Frontal cortex (tissue), 2 donors: ENCODE results near the genes CYP2C19, CYP2C8 and TLL2.

DNA sequence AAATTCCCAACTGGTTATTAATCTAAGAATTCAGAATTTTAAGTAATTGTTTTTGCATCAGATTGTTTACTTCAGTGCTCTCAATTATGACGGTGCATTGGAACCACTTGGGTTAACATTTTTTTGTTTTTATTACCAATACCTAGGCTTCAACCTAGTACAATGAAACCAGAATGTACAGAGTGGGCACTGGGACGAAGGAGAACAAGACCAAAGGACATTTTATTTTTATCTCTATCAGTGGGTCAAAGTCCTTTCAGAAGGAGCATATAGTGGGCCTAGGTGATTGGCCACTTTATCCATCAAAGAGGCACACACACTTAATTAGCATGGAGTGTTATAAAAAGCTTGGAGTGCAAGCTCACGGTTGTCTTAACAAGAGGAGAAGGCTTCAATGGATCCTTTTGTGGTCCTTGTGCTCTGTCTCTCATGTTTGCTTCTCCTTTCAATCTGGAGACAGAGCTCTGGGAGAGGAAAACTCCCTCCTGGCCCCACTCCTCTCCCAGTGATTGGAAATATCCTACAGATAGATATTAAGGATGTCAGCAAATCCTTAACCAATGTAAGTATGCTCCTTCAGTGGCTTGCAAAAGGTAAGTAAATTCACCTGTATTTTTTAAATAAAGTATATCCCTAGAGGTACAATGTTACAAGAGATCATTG lies at the start of gene CYP2C19:
Gene CYP2C19 (plus strand): TSS at position 370 of the 663 bp plus-strand sequence.
- RAMPAGE, long total RNA = no peak

DNA sequence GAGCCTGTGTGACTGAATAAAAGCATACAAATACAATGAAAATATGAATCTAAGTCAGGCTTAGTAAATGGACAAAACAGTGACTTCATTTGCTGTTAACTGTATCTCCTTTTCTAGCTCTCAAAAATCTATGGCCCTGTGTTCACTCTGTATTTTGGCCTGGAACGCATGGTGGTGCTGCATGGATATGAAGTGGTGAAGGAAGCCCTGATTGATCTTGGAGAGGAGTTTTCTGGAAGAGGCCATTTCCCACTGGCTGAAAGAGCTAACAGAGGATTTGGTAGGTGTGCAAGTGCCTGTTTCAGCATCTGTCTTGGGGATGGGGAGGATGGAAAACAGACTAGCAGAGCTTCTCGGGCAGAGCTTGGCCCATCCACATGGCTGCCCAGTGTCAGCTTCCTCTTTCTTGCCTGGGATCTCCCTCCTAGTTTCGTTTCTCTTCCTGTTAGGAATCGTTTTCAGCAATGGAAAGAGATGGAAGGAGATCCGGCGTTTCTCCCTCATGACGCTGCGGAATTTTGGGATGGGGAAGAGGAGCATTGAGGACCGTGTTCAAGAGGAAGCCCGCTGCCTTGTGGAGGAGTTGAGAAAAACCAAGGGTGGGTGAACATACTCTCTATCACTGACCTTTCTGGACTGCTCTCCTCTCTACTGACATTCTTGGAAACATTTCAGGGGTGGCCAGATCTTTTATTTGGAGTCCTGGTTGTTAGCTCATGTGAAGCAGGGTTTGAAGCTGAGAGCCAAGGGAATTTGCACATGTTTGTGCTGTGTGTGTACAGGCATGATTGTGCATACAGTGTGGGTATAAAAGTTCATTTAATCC lies 12.7 kb downstream of the CYP2C19 start:
- RAMPAGE, long total RNA = no peak

DNA sequence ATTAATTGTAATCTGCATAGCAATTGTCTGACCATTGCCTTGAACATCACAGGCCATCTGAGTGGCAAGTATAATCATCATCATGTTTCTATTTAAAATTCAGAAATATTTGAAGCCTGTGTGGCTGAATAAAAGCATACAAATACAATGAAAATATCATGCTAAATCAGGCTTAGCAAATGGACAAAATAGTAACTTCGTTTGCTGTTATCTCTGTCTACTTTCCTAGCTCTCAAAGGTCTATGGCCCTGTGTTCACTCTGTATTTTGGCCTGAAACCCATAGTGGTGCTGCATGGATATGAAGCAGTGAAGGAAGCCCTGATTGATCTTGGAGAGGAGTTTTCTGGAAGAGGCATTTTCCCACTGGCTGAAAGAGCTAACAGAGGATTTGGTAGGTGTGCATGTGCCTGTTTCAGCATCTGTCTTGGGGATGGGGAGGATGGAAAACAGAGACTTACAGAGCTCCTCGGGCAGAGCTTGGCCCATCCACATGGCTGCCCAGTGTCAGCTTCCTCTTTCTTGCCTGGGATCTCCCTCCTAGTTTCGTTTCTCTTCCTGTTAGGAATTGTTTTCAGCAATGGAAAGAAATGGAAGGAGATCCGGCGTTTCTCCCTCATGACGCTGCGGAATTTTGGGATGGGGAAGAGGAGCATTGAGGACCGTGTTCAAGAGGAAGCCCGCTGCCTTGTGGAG lies 3.3 kb downstream of the CYP2C9 start:
- RAMPAGE, long total RNA = no peak

DNA sequence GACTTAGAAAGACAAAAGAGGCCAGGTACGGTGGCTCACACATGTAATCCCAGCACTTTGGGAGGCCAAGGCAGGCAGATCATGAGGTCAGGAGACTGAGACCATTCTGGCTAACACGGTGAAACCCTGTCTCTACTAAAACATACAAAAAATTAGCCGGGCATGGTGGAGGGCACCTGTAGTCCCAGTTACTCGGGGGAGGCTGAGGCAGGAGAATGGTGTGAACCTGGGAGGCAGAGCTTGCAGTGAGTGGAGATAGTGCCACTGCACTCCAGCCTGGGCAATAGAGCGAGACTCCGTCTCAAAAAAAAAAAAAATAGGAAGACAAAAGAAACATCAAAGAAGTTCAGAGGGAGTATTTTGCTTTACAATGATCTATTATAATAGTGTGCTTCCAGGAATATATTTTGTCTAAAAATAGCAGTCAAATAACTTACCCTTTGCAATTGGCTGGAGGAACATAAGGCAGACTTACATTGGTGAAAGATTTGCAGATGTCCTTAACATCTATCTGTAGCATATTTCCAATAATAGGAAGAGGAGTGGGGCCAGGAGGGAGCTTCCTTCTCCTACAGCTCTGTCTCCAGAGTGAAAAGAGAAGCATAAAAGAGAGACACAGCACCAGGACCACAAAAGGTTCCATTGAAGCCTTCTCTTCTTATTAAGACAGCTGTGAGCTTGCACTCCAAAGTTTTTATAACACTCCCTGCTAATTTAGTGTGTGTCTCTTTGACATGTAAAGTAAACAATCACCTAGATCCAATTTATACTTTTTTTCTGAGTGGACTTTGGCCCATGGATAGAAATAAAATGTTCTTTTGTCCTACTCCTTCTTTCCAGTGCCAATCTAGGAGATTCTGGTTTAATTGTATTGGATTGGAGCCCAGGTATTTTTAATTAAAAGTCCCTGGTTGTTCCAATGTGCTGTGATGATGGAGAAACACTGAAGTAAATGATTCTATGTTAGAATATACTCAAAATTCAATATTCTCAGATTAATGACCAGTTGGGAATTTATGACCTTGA lies at the start of gene CYP2C8:
Gene CYP2C8 (minus strand): TSS at position 738 of the 1,026 bp plus-strand sequence.
- RAMPAGE, long total RNA = no peak

- RAMPAGE, long total RNA = no peak
These were observed 962 bp upstream of the CYP2C8 start for GRCh38 chr10:95070102-95070816.

- RAMPAGE, long total RNA = no peak
These were observed 36.7 kb downstream of the ACSM6 start for GRCh38 chr10:95230498-95231304.

DNA sequence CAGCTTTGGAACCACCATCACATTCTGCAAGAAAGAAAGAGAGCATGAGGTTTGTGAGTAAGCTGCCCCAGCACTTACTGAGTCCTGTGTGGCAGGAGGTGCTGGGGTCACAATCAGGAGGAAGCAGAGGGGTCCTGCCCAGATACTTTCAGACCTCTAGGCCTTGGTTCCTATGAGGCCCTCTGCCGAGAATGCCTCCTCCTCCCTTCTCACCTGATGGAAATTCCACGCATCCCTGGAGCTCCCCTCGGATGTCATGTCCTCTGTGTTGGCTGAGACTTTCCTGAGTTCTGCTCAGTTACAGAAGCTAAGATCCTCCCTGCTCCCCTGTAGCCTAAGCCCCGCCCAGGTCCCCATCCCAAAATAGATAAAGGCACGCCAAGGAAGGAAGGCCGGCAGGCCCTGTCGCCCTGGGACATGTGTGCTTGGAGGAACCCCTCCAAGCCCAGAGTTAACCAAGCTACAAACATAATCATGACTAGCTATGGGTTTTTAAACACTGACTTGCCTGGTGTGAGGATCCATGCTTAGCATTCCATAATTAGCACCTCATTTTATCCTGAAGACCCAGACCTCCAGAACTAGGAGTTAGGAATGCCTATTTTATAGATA lies 123.5 kb downstream of the SORBS1 start:
- RAMPAGE, long total RNA = no peak

DNA sequence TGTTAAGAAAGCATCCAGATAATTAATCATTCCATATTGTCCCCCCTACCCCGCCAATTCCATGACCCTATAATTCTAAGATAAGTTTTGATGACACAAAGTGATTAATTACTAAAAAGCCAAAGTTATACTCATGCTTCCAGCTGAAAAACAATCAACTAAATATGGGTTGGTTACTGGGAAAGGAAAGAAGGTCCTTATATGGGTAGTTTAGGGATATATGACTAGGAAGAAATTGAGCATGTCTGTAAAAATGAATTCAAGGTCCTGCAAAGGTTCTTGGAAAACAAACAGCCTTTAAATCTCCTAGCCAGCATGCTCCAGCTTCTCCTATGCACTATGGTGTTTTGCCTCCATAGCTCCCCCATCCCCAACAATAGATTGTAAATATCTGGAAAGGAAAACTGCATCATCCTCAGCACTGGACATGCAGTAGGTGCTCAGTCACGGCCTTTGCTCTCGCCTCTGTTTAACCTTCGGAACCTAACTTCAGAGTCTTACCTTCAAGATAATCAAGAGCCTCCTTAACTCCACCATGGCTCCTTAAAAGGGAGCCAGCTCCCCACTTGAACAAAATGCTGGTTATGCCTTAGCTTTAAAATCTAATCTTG lies 114.8 kb downstream of the SORBS1 start:
- RAMPAGE, long total RNA = no peak

DNA sequence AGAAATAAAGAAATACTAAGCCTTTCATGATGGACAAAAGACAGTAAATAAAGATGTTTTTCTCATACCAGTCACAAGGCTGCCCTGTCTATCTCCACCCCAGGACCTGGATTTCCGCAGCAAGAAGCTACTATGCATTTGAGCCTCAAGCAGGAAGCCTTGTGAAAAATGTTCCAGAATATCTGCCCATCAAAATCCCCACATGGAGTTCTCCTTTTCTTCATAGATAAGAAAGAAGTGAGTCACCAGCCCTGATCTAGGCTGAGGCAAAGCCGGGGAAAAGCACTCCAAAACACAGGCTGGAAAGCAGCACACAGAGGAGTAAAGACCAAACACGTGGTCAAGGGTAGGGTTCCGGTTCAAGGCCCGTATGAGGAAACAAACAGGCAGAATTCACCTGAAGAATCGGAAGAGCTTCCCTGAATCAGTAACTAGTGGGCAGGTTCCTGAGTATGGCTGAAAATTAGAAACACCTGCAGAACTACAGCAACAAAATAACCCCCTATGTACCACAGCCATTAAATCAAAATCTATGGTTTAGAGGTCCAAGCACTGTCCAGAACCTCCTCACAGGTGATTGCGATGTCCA lies 67.8 kb downstream of the SORBS1 start:
- RAMPAGE, long total RNA = no peak

DNA sequence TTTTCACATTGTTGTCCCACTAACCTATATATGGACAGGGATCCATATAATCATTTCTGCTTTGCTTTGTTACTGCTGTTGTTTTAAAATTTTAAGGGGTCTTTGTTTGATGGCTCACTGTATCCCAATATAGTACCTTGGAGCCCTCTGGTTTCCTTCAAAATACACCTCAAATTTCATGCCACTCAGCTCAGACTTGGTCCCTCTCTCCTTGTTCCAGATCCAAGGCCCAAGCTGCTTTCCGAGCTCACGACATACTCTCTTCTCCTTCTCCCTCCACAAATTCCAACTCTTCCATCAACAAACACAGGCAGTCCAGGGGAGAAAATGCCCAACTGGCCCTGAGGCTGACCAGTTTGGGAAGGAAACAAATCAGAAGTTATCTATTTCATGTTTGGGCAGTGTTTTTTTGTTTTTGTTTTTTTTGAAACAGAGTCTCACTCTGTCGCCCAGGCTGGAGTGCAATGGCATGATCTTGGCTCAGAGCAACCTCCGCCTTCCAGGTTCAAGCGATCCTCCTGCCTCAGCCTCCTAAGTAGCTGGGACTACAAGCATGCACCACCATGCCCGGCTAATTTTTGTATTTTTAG lies 65.6 kb downstream of the SORBS1 start:
- RAMPAGE, long total RNA = no peak

DNA sequence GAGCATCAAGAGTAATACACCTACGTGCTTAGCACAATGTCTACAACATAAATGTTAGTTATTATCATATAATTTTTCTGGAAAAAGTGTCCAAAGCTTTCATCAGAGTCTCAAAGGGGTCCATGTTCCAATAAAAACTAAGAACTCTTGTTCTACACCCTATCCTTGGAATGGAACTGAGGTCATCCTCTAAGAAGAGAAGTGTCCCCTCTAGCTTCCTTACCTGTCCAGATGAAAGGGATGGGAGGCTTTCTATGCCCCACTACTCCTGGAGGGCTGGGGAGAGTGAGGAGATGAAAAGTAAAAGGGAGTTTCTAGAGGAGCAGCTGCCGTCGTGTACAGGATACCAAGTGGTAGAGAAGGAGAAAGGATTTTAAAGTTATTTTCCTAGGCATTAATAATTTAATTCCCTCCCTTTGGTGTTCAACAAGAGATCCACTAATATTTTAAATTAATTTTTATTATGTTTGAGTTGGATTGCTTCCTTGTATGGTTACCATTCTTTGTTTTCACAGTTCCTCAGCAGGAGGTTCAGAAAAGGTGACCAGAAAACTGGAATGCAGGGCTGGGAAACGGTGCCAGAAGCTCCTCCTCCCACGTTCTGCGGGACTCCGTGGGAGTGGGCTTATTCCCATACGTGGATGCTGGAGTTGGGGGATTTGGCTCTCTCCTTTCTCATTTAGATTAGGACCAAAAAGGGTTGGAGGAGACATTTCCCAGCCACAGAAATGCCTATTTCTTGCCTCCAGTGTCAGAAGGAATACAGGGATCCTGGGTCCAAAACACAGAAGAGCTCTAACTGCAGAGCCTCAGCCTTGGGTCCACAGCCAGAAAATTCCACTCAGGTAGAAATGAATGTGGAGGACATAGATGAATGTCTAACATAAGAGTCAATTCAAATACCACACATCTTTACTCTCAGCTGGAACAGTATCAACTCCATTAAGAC lies 56.2 kb downstream of the SORBS1 start:
- RAMPAGE, long total RNA = no peak

GRCh38 chr10:95508439-95509488 lies 52.4 kb downstream of the SORBS1 start:
- RAMPAGE, long total RNA = no peak

- RAMPAGE, long total RNA = no peak
These were observed 17.6 kb downstream of the SORBS1 start for GRCh38 chr10:95543443-95544092.

- RAMPAGE, long total RNA = no peak
These were observed 40.9 kb upstream of the ZNF518A start for GRCh38 chr10:96089161-96089552.

GRCh38 chr10:96139233-96139864 lies 9.3 kb downstream of the ZNF518A start:
- RAMPAGE, long total RNA = no peak

DNA sequence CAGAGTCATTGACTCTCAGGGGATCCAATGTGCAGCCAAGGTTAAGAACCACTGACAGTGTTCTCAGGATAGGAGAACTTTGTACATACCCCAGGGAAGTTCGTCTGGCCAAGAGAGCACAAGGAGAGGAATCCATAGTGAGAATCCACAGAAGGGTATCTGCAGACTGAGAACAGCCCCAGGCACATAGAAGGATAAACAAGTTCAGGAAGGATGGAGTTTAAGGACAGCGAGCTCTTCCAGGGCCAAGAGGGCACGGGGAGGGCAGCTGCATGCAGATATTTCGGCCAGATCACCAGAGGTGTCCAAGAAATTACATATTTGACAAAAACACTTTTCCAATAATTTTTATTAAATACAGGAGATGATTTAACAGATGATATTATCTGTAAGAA lies 16.4 kb downstream of the BLNK start:
- RAMPAGE, long total RNA = no peak

- RAMPAGE, long total RNA = no peak
These were observed 655 bp downstream of the TLL2 start for GRCh38 chr10:96513081-96513461.

DNA sequence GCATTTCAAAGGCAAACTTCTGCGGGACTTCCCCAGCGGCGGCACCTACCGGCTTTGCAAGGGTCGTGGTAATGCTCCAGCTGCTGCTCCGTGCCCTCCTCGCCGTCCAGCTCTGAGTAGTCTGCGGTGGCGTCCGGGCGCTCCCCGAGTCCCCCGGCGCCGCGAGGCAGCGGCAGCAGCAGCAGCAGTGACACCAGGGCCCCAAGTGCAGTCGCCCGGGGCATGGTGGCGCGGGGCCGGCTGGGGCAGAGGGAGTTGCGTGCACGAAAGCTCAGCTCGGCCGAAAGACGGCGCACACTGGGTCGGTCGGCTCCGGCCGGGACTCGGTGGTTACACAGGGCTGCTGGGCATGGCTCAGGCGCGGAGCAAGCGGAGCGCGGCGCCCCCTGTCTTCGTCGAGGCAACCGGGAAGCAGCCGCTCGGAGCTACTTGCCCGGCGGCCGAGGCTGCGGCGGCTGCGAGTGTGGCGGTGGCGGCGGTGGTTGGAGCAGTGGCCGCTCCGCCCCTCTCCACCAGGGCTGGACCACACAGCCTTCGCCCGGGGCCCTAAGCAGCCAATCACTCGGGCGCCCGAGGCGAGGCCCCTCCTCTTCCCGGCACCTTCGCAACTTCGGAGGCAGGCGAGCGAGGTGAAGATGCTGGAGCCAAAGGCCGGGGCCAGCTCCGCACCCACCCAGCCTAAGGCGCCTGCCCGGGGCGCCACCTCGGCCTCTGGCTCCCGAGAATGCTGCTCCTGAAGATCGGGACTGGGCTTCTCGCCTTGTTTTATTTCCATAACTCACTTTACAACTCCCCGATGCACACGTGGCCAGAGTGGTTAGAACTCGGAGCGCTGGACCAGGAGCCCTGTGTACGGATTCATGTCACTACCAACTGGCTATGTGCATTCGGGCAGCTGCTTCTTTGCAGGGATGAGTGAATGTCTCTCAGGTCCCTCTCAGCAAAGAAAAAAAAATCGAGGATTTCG lies at the start of gene TLL2:
Gene TLL2 (minus strand): TSS at position 465 of the 967 bp plus-strand sequence.
- RAMPAGE, long total RNA = no peak

DNA sequence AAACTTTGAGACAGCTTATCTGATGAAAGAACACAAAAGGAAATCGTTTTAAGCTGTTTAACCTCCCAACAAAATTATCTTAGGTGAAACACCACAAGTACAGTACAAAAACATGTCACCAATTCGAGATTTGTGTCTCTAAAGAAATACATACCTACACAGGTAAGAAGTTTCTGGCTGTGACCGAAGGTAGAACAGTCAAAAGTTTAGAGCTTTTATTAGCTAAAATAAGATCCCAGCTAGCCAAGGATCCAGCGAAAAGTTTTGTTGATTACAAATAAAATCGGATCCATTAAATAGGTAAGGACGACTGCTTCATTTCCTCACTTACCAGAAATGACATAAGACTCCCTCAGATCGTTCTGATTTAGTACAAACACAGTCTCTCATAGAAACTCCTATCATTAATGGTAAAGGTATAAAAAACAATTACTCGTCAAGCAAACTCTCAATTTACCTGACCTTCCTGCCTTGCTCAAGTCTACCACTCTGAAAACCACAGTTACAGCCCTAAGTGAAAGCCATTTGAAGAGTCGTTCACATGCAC lies 1.4 kb downstream of the TM9SF3 start:
- RAMPAGE, long total RNA = no peak

- RAMPAGE, long total RNA = no peak
These were observed 64.3 kb upstream of the TM9SF3 start for GRCh38 chr10:96650932-96651686.